ENCODE results near the genes UPK1B and KPNA1.

GRCh38 chr3:119173168-119173970 is at the start of gene UPK1B:
Gene UPK1B, plus strand, starts transcription at chr3:119173598.
- PRO-cap = no peak

DNA sequence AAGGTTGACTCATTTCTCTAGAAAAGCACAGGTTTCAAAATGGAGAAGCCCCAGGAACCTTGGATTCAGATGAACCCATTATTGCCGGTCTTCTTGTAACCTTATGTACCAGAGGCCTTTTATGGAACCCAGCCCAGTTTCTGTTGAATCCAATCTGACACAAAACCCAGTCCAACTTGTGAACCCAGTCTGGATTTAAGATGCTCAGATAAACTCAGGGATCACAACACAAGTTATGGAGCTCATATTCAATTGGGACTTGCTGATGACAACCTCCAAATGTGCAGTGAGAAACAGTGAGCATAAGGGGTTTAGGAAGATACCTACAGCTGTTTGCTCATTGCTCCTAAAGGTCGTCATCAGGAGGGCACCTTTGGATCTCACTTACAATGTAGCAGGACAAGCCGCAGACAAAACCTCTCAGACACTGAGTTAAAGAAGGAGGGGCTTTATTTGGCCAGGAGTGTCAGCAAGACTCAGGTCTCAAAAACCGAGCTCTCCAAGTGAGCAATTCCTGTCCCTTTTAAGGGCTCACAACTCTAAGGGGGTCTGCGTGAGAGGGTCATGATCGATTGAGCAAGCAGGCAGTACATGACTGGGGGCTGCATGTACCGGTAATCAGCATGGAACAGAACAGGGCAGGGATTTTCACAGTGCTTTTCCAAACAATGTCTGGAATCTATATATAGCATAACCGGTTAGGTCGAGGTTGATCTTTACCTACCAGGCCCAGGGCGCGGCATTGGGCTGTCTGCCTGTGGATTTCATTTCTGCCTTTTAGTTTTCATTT is 16.7 kb upstream of the B4GALT4 start:
- PRO-cap = no peak

GRCh38 chr3:119322901-119323750 is 28.9 kb downstream of the ARHGAP31 start:
- PRO-cap = bidirectional peak, plus-strand start at chr3:119323043, minus-strand start at chr3:119322933; bidirectional peak, plus-strand start at chr3:119323258, minus-strand start at chr3:119323355

DNA sequence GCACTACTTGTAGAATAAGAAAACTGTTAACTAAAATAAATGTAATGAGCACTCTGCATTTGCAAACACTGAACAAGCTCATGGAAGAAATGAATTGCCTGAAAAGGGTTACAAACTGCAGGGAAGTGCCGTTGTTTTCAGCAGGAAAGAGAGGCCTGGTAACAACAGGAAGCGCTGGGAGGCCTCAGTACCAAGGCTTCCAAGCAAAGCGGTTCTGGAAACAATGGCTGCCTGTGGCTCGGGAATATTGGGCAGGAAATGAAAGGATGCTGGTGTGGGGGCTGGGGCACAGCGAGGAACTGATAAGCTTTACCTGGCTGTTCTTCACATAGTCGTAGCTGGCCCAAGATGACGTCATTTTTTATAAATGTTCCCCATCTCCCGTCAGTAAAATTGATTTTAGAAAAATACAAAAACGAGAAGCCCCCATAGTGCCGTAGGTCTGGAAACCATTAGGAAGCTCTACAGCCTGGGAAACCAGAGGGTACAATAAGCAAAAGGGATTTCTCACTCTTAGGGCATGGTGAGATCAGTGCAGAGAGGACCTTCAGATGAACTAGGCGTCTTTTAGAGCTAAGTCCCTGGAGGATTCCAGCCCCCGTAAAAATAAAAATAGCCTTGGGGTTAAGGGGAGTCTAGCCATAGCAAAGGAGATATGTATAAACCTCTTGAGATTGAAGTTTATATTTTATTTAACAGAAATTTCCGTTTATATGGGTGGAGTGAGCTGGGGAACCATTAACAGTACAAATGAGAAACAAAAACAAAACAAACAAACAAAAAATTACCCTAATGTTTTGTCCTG is 56.1 kb downstream of the ARHGAP31 start:
- PRO-cap = bidirectional peak, plus-strand start at position 532 of the sequence, minus-strand start at position 225 of the sequence

GRCh38 chr3:119437337-119438351 is 25.8 kb downstream of the TMEM39A start:
- PRO-cap = no peak

DNA sequence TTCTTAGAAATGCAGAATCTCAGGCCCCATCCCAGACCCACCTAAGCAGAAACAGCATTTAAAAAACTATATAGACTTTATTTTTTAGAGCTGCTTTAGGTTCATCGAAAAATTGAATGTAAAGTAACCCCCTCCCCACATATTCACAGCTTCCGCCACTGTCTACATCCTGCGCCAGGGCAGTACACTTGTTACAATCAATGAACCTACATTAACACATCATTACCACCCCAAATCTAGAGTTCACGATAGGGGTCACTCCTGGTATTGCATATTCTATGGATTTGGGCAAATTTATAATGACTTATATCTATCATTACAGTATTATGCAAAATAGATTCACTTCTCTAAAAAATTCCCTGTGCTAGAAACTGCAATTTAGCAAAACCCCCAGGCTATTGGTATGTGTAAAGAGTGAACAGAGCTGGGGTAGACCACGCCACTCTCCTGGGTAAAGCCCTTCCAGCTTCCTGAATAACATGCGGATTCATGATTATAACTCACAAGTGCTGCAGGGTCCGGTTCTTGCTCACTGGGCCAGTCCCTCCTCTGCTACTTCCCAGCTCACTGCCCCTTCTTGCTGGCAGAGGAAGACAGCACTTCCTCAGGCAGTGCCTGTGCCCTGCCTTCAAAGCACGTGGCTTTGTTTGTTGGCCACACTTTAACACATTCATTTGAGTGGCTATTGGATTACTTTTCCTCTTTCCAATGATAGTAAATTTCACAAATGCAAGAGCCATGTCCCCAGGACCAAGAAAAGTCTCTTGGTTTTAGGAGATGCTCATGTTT is 4.2 kb downstream of the CD80 start:
- PRO-cap = no peak

GRCh38 chr3:119655672-119656067 is 4.7 kb downstream of the POPDC2 start:
- PRO-cap = no peak

DNA sequence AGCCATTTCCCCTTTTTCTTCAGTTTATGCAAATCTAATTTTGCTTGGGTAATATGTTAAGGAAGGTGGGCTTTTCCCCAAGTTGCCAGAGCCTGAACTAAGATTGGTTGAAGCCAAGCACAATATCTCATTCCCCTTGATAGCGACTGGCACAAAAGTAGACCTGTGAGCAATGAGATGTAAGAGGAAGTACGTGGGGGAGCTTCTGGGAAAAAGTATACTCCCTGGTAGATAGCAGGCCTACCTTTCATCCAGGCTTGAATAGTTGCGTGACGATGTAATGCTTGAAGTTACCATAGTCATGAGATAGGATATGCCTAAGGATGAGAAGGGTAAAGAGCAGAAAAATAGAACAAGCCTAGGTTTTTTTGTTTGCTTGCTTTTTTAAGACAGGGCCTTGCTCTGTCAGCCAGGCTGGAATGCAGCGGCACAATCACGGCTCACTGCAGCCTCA is 4.6 kb upstream of the POPDC2 start:
- PRO-cap = no peak

- PRO-cap = no peak
Measured at GRCh38 chr3:119669909-119670369, 7.3 kb downstream of the COX17 start.

DNA sequence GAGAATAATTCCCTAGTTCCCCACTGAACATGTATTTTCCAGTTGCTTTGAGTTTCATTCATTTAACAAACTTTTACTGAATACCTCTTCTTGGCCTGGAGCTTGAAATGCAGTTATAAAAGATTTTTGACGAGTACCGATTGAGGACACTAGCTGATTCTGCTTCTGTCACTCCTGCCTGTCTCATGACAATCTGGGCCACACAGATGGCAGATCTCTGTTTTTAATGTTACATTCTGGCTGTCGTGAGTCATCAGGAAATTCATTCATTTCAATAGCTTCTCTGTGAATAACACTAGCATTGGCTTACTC is 29.1 kb downstream of the CFAP91 start:
- PRO-cap = no peak

- PRO-cap = no peak
Measured at GRCh38 chr3:119795763-119796330, 13.9 kb downstream of the NR1I2 start.

- PRO-cap = bidirectional peak, plus-strand start at chr3:120095913, minus-strand start at chr3:120095576
Measured at GRCh38 chr3:120095872-120096304, 1.6 kb upstream of the GSK3B start.

GRCh38 chr3:120679073-120679659 is 2.9 kb downstream of the HGD start:
- PRO-cap = no peak

DNA sequence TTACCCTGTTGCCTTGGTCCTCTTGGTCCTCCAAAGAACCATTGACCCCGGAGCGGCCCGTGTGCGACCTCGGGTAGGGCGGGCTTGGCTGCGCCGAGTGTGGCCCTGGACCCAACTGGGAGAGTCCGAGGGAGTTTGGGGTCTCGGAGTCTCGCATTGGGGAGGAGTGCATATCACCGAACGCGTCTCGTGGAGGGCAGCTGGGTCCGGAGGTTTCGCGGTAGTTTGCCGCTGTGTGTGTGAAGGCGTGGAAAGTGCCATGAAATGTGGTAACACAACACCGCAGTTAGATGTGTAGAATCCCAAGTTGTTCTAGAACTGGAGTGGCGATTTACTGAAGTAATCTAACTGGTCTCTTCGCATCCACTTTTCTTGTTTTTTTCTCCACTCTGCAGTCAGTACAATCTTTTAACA is 362 bp downstream of the GTF2E1 start:
- PRO-cap = bidirectional peak, plus-strand start at position 41 of the sequence, minus-strand start at position 117 of the sequence

- PRO-cap = no peak
Measured at GRCh38 chr3:121591462-121591871, 1.7 kb upstream of the FBXO40 start.

DNA sequence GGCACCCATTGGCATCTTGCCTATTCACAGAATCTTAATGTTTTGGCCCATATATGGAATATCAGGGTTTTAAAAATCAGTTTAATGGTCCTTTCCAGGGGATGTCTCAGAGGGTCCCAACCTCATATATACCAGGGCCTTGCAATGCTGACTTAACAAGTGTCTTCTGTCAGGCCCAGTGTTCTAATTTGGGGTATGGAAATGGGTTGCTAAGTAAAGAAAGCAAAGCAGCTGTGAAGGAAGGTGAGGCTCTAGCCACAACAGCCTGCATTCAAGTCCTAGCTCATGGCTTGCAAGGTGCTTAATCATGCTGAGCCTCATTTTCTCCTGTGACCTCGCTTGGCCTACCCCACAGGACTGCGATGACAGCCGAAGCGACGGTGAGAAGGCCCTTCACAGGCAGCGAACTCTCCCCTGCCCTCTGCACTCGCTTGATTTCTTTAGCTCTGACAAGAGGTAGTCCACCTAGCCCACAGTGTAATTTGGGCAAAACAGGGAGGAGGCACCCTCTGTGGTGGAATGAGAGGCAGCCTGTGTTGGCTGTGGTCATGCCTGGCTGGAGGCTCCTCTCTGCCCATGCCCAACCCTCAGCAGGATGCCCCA is 29.4 kb downstream of the ILDR1 start:
- PRO-cap = no peak

- PRO-cap = no peak
Measured at GRCh38 chr3:122063821-122064265, 8.7 kb downstream of the CD86 start.

- PRO-cap = no peak
Measured at GRCh38 chr3:122074585-122075480, 19.7 kb downstream of the CD86 start.

DNA sequence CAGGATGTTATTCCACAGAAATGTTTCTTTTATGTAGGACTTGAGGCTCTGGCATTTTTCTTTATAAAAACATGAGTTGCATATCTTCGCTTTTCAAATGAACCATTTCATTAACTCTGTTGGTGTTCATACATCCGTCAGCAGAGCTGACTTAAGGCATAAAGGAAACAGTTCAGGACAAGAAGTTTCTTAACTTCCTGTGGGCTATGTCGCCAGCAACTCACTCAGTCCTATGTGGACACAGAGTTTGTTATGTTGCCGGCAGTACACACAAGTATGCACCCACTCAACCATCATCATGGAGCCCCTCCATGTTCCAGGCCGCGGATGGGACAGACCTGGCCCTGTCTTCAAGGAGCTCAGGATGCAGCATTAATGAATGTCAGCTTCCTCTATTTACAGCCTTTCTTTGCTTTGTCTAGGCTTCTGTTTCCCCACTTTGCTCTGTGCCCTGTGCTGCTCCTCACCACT is 64.0 kb downstream of the CASR start:
- PRO-cap = no peak

- PRO-cap = bidirectional peak, plus-strand start at chr3:122514706, minus-strand start at chr3:122514680; bidirectional peak, plus-strand start at chr3:122515047, minus-strand start at chr3:122514916
Measured at GRCh38 chr3:122514309-122515370, at the start of gene KPNA1. Gene KPNA1, minus strand, starts transcription at chr3:122514939.